ENCODE measurements around the genes STAM, TMEM236 and PLXDC2.

DNA sequence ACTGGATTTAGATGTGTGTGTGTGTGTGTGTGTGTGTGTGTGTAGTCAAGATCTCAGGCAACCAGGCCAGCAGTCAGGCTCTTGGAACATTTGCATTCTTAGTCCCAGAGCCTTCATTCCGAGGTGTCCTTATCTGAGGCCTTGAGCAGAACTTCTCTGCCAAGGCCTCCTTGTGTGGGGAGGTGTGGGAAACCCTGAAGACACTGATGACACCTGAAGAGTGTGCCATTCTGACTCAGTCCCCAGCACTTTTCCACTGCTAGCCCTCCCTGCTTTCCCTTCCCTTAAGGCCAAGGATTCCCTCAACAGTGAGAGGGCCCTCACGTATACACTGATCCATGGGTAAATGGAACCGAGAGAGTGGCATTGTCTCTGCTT lies 30.4 kb downstream of the TRDMT1 start:
- PRO-cap = no peak

DNA sequence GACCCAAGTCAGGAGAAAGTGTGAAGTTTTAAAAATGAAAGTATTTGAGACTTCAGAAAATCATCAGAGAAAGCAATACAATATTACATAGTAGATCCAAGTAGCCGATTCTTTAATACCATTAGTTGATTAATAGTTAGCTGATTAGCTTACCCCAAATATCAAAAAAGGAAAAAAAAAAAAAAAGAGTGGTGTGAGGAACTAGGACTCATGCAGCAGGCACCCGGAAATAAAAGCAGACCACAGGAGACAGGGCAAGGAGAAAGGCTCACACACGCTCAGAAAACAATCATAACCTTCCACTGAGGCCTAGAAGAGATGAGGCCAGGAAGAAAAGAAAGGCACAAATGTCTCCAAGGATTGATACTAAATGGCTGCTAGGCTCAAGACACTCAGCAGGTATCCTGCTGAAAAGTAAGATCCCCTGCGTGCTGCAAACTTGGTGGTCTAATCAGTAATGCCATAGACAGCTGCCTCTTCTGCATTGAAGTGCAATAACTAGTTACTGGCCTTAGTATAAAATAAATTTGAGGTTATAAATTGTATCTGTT lies 25.9 kb downstream of the TRDMT1 start:
- PRO-cap = bidirectional peak, plus-strand start at position 238 of the sequence, minus-strand start at position 237 of the sequence

DNA sequence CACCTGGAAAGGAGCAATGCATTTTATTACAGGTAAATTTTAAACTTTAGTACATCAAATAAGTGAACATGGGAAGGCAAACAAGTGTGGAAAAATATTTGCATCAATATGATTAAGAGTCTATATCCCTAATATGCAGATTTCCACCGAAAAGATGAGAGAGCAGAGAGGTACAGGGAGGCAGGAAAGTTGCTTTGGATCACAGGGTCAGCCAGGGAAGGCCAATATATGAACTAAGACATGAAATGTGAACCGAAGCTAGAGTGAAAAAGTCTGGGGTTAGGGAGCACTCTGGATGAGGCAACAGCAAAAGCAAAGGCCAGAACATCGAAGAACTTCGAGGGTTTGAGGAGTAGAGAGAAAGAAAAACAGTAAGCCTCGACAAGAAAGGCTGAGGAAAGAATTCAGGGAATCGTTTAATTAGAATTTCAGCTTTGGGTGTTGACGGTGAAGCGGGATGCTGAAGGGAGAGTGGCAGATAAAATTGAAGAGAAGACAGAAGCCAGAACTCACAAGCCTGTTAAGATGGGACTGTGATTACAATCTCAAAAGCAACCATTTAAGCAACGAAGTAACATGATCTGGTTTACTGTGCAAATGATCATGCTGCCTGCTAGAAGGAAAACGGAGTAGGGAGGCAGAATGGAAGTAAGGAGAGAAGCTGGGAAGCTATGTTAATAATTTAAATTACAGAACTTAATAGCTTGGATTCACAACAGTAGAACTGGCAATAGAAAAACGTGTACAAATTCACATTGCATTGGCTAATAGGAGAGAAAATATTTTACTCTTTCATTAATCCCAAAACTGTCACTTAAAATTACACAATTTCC lies 2.1 kb downstream of the TRDMT1 start:
- PRO-cap = no peak

DNA sequence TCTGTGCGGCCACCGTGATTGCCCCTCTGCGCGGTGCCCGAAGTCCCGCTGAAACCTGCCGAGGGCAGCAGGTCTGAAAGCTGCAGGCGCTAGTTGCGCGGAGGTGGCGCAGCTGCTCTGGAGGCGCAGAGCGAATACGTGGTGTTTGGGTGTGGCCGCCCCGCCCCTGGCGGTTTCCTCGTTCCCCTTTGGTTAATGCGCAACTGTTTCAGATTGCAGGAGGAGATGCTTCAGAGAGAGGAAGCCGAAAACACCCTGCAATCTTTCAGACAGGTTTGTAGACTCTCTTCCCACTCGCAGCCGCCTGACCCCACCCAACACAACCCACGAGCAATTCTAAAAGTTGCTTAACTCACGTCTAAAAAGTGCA lies 2.4 kb downstream of the VIM start:
- PRO-cap = bidirectional peak, plus-strand start at position 211 of the sequence, minus-strand start at position 119 of the sequence

GRCh38 chr10:17237081-17237872 lies 9.2 kb downstream of the VIM start:
- PRO-cap = no peak

GRCh38 chr10:17238794-17239414 lies 10.9 kb downstream of the VIM start:
- PRO-cap = no peak

DNA sequence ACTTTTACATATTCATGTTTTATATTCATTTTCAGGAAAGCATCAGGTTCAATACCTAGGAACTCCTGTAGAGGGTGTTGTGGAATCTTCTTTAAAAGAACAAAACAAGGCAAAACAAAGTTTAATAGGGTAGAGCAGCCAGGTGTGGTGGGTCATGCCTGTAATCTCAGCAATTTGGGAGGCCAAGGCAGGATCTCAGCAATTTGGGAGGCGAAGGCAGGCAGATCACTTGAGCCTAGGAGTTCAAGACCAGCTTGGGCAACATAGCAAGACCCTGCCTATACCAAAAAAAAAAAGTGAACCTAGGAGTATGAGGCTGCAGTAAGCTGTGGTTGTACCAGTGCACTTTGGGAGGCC lies 45.1 kb downstream of the ST8SIA6 start:
- PRO-cap = no peak

- PRO-cap = no peak
These were observed 28.6 kb downstream of the ST8SIA6 start for GRCh38 chr10:17425662-17426301.

- PRO-cap = no peak
These were observed 25.9 kb downstream of the ST8SIA6 start for GRCh38 chr10:17428167-17429138.

DNA sequence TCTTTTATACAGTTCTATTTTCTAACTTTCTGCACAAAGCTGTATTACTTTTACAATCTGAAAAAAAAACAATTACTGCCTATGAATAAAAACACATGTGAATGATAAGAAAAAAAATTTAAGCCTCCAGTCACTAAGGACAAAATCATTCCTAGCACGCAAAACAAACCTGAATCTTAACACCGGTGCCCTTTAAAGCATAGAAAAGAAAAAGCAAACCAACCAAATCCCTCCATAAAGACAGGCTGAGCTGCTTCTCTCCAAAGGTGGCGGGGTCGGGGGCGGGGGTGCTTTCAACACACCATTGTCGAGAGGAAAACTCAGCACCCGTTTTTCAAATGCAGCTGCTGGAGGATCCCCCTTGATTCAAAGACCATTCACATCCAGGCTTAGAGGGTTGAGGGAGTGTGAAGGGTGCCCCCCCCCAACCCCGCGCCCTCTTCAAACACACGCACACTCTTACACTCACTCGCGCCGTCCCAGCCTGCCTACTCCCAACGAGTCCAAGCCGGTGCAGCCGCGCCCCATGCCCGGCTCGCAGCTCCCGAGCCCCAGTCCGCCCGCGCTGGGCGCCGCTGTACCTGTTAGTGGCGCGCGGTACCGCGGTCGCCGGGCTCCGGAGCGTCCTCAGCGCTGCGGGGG lies 1.3 kb downstream of the ST8SIA6 start:
- PRO-cap = no peak

GRCh38 chr10:17616326-17617177 lies 622 bp downstream of the HACD1 start:
- PRO-cap = bidirectional peak, plus-strand start at chr10:17616925, minus-strand start at chr10:17616743

- PRO-cap = bidirectional peak, plus-strand start at chr10:17644184, minus-strand start at chr10:17643878
These were observed at the start of gene STAM for GRCh38 chr10:17644095-17645221. Gene STAM (plus strand): TSS chr10:17644151.

DNA sequence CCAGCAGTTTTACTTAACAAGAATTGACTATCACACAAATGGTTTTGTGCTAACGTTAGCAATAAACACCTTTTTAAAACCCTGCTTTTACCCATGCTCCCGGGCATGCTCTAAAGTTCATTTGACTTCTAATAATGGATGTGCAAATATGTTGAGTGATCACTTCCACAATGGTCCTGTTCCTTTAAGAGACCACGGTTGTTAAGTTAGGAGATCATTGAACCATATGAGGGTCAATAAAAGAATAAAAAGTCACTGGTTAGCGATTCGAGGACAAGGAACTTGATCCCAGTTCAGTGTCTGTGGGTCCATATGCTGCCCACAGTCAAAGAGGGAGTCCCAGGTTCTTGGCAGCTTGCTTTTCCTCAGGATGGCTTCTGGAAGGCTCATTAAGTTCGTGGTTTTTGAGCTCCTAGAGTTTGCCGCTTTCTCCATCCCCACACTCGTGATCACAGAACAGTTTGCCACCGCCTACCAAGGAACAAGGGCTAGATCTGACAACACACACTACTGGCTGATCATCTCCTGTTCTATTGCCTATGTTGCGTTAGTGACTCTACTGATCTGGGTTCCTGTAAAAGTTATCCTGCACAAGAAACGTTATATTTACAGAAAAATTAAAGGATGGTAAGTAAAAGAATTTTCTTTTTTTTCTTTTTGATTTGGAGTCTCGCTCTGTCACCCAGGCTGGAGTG lies at the start of gene TMEM236:
TSS of gene TMEM236 (plus strand) at position 276 of the 695 bp plus-strand sequence.
- PRO-cap = no peak

- PRO-cap = no peak
These were observed 36.2 kb downstream of the CACNB2 start for GRCh38 chr10:18176268-18176916.

DNA sequence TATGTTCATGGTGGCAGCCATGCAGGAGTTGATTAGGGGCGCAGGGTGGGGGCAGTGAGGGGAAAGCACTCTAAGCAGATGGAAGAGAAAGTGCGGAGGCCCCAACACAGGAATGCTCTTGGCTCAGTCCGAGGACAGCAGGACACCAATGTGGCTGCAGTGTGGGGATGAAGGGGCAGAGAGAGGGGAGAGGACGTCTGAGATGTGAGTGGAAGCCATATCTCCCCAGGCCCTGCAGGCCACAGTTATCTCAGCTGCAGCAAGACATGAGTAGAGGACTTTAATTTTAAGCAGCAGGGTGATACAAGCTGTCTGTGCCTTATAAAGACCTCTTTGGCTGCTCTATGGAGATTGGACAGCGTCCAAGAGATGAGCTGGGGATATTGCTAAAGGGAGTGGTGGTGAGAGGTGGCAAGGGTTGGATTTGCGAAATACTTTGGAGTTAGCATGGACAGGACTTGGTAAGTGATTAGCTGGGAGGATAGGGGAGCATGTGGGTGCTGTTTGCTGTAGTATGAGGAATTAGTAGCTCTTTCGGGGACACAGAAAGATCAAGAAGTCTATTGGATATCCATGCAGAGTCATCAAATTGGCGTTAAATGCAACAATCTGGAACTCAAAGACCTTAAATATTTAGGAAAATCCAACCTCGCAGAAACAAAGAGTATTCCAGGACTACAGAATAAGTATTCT lies 191.8 kb downstream of the CACNB2 start:
- PRO-cap = no peak

DNA sequence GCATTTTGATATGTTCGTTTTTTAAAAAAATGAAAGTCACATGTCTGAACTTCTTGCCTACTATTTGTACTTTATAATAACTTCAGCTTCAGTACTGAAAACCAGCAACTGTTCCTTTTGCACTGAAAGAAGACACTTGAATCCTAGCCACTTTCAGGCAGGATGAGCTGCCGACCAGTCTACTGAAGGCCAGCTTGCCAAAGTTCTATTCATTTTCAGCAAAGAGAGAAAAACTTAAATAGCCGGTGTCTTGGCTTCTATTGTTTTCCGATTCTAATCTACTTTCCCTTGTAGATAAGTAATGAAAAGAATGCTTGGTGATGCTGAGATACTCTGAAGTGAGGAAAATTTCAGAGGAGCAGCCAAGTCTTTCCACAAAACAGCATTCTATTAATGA lies 253.3 kb downstream of the CACNB2 start:
- PRO-cap = no peak

- PRO-cap = no peak
These were observed 78.2 kb downstream of the ARL5B start for GRCh38 chr10:18737433-18737747.

DNA sequence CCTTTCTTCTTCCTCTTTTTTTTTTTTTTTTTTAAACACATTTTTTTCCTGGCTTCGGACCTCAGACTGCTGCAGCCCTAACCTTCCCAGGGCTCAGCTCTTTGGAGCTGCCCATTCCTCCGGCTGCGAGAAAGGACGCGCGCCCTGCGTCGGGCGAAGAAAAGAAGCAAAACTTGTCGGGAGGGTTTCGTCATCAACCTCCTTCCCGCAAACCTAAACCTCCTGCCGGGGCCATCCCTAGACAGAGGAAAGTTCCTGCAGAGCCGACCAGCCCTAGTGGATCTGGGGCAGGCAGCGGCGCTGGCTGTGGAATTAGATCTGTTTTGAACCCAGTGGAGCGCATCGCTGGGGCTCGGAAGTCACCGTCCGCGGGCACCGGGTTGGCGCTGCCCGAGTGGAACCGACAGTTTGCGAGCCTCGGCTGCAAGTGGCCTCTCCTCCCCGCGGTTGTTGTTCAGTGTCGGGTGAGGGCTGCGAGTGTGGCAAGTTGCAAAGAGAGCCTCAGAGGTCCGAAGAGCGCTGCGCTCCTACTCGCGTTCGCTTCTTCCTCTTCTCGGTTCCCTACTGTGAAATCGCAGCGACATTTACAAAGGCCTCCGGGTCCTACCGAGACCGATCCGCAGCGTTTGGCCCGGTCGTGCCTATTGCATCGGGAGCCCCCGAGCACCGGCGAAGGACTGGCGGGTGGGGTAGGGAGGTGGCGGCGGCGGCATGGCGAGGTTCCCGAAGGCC lies at the start of gene PLXDC2:
TSS of gene PLXDC2 (plus strand) at position 64 of the 732 bp plus-strand sequence.
- PRO-cap = bidirectional peak, plus-strand start at position 504 of the sequence, minus-strand start at position 481 of the sequence

- PRO-cap = no peak
These were observed 8.6 kb downstream of the PLXDC2 start for GRCh38 chr10:19824801-19825312.

DNA sequence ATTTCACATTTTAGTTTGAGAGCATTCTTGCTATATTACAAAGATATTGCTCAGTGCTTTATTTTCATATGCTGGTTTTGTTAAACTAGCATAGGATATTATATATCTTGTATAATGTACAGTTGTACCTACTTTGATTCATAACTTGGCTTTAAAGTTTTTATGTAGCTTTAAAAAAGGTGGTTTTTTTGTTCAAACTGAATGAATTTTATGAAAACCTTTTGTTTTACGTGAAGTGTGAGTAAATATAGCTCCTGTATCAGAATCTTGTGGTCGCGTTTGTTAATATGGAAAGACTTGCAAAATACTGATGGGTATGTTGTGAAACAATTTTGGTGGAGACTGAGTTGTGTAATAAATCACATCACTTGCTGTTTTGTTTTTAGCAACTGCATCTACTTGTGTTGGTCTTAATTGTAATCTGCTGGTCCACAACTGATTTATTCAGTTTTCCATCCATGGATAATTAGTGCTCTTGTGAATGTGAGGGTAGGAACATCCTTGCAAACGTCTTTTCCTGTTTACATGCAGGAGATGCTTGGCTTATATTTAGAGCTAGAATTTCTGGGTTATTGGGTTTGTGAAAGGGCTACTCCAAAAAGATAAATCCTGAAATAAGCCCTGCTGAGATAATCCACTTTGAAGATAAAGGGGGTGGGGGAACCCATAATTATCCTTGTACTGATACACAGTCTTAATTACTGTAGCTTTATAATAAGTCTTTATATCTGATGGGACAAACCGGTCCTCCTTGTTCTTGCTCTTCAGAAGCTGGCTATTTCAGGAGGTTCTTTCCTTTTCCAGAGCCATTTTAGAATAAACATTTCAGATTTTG lies 10.6 kb downstream of the PLXDC2 start:
- PRO-cap = bidirectional peak, plus-strand start at position 413 of the sequence, minus-strand start at position 284 of the sequence